Placental epithelial cell (primary cell): ENCODE results near the genes SLC2A11, MIF and LHFPL7.

GRCh38 chr22:23802966-23803488 is 16.3 kb downstream of the SMARCB1 start:
- CAGE, long polyA plus RNA, result no peak

DNA sequence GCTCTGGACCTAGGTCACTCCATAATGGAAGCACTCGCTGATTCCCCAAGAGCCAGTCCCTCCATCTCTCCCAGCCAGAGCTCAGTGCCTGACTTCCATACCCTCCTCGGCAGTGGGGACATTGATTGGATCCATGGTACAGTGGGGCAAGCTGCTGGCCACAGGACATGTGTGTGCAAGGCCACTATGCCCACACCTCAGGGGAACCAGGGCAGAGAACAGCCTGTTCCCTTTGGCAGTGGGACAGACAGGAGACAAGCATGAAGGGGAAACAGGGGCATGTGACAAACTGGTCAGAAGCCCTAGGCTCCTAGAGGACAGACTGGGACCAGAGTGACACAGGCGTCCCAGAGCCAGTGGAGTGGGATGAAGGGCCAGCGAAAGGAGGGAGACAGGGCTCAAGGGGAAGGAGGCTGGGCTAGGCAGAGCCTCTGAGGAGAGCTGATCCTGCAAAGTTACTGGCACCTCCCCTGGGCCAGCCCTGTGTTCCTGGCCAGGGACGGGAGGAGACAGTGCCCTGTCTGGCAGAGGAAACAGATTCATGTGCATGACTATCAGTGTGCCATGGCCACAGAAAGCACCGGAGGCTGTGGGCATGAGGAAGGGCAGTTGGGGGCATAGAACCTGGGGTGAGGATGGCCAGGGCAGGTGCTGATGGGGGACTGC is 10.0 kb downstream of the DERL3 start:
- CAGE, long polyA plus RNA, result no peak

- CAGE, long polyA plus RNA, result no peak
Measured at GRCh38 chr22:23844236-23844877, 5.6 kb upstream of the DERL3 start.

GRCh38 chr22:23857560-23858104 is at the start of gene SLC2A11:
SLC2A11 (plus strand) TSS chr22:23857875.
- CAGE, long polyA plus RNA, result no peak

DNA sequence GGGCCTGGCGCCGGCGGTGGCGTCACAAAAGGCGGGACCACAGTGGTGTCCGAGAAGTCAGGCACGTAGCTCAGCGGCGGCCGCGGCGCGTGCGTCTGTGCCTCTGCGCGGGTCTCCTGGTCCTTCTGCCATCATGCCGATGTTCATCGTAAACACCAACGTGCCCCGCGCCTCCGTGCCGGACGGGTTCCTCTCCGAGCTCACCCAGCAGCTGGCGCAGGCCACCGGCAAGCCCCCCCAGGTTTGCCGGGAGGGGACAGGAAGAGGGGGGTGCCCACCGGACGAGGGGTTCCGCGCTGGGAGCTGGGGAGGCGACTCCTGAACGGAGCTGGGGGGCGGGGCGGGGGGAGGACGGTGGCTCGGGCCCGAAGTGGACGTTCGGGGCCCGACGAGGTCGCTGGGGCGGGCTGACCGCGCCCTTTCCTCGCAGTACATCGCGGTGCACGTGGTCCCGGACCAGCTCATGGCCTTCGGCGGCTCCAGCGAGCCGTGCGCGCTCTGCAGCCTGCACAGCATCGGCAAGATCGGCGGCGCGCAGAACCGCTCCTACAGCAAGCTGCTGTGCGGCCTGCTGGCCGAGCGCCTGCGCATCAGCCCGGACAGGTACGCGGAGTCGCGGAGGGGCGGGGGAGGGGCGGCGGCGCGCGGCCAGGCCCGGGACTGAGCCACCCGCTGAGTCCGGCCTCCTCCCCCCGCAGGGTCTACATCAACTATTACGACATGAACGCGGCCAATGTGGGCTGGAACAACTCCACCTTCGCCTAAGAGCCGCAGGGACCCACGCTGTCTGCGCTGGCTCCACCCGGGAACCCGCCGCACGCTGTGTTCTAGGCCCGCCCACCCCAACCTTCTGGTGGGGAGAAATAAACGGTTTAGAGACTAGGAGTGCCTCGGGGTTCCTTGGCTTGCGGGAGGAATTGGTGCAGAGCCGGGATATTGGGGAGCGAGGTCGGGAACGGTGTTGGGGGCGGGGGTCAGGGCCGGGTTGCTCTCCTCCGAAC is at the start of gene MIF:
MIF (plus strand) TSS at position 42 of the 1,001 bp plus-strand sequence.
- CAGE, long polyA plus RNA, result start-site peak on the plus strand centred at position 77 of the sequence, 107 bp wide, 66 and 4,294 reads in 2 replicates

DNA sequence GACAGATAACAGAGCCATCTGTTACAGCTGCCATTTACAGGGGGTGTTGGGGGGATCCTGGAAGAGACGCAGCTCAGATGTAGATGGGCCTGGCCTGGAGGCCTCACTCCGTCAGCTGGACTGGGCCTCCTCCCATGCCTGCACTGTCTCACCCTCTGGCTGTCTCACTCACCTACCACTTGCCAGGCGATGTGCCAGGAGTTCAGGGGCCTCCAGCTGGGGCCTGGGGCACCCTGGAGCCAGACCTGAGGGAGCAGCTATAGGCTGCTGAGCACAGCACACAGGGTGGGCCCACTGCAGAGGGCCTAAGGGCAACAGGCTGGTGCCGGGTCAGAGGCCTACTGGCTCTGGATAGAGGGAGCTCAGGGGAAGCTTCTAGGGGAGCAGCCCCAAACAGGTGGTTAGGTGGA is 16.3 kb upstream of the SUSD2 start:
- CAGE, long polyA plus RNA, result no peak

- CAGE, long polyA plus RNA, result no peak
Measured at GRCh38 chr22:24321411-24322195, 51.0 kb downstream of the SPECC1L start.

- CAGE, long polyA plus RNA, result no peak
Measured at GRCh38 chr22:24425456-24426123, 1.8 kb upstream of the ADORA2A start.

GRCh38 chr22:24511896-24512383 is 16.8 kb downstream of the UPB1 start:
- CAGE, long polyA plus RNA, result no peak

- CAGE, long polyA plus RNA, result no peak
Measured at GRCh38 chr22:24775794-24776140, 1.2 kb upstream of the PIWIL3 start.

DNA sequence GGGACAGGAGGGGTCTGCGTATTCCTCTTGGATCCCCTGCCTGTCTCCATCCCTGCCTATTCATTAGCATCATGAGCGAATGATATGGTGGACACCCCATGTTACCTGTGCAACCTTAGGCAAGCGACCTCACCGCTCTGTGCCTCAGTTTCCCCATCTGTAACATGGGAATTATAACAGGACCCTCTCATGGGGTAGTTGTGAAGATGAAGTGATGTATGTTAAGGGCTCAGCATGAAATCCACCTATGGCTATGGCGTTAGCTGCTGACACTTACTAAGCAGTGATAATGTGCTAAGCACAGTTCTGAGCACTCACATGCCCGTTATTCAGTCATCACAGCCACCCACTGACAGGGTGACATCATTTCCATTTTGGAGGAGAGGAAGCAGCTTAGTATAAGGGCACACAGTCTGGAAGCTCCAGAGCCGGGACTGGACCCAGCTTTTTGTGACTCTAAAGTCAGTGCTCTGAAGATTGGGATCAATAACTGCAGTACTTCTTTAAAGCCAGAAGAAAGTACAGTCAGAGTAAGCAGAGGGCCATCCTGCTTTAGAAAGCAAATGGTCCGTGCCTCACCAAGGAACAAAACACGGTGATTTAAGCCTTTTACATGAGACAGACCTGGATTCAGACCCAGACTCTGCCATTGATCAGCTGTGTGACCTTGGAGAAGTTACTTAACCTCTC is 61.3 kb downstream of the SGSM1 start:
- CAGE, long polyA plus RNA, result no peak

- CAGE, long polyA plus RNA, result no peak
Measured at GRCh38 chr22:24943019-24943546, 3.4 kb downstream of the LHFPL7 start.

DNA sequence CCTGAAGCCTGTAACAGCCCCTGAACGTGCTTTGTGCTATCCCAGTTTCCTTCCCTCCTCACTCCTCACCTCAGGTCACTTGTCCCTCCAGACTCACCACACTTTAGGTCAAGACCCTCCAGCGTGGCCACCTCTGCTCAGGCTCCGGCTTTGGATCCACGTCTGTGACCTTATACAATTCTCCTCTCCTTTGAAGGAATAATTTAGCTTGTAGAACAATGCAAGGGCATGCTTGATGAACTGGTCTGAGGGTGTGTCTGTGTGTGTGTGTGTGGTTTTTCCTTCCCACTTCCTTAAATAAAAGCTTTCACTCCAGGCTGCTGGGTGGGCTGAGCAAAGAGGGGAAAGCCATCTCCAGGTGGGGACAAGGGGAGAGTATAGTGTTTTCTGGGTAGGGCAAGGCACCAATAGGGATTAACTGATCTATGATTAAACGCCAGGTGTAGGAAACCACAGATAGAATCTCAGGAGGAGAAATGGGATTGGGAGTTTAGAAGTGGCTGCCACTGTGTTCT is at the start of gene LHFPL7:
LHFPL7 (minus strand) TSS at position 220 of the 515 bp plus-strand sequence.
- CAGE, long polyA plus RNA, result no peak

DNA sequence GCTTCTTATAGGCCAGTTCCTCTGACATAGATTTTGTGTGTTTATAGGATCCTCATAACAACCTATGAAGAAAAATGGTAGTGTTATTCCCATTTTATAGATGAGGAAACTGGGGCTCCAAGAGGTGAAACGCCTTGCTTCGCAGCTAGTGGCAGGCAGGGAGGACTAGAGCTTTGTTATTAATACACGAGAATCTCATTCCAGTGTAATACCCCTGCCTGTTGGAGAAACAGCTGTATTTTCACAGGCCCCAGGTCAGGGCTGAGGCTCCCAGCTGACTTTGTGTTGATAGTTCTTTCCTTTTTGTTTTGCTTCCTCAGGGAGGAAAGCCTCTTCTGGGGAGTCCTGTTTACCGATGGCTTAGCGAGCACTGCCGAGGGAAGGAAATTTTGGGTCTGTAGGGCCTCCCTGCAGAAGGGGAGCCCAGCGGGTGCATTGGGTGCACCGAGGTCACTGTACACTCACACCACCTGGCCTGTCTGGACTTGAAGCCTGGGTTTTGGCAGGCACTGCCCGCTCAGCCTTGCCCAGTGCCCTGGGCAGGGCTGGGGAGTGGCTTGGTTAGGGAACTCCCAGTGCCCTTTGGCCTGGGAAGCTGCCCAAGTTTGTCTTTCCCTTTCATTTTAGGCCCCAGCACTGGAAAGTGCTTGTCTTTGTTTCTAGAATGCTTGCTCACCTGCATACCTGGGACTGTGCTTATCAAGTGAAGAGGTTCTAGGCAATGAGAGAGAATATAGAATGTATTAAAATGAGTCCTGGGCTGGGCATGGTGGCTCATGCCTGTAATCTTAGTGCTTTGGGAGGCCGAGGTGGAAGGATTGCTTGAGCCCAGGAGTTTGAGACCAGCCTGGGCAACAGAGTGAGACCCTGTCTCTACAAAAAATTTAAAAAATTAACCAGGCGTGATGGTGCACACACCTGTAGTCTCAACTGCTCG is 13.7 kb downstream of the KIAA1671 start:
- CAGE, long polyA plus RNA, result no peak

DNA sequence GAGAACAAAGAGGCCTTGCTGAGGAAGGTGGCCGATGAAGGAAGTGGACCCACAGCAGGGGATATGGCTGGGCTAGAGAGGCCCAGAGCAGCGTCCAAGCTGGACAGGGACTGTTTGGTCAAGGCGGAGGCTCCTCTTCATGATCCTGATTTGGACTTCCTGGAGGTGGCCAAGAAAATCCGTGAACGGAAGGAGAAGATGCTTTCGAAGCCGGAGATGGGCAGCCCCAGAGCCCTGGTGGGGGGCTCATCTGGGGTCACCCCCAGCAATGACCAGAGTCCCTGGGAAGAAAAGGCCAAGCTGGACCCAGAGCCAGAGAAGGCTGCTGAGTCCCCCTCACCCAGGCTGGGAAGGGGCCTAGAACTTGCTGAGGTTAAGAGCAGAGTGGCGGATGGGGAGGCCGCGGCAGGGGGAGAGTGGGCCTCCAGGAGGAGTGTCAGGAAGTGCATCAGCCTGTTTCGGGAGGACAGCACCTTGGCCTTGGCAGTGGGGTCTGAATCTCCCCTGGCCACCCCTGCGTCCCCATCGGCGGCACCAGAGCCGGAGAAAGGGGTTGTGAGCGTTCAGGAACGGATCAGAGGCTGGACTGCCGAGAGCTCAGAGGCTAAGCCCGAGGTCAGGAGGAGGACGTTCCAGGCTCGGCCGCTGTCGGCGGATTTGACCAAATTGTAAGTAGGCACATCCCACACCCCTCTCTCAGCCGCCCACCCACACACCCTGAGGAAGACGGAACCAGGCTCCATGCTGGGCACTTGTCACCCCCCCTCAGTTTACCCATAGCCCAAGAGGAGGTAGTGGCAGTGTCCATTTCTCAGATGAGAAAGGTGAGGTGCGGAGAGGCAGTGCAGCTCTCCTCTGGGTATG is 76.6 kb downstream of the KIAA1671 start:
- CAGE, long polyA plus RNA, result no peak

GRCh38 chr22:25081204-25081788 is 118.4 kb upstream of the CRYBB3 start:
- CAGE, long polyA plus RNA, result no peak

- CAGE, long polyA plus RNA, result no peak
Measured at GRCh38 chr22:25401978-25402911, 162.2 kb upstream of the GRK3 start.

GRCh38 chr22:25447692-25448369 is 116.6 kb upstream of the GRK3 start:
- CAGE, long polyA plus RNA, result no peak

- CAGE, long polyA plus RNA, result no peak
Measured at GRCh38 chr22:25526880-25527286, 37.6 kb upstream of the GRK3 start.

DNA sequence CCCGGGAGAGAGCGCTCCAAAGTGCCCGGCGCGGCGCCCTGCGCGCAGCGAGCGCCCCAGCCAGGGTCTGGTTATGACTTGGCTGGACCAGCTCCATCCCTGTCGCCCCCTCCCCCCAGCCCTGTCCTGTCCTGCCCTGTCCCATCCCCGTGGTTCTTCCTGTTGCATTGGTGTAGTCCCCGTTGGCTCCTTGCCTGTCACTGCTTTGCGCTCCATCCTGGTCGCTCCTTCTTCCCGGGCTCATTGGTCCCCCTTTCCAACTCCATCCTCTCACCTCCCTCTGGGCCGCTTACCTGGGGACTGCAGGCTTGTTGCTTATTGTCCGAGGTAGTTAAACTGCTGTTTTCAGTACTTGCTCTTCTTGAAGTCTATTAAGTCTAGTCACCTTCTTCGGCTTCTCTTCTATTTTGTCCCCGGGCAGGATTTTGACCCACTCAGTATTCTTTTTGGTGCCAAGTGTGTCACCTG is 907 bp downstream of the GRK3 start:
- CAGE, long polyA plus RNA, result no peak